Fibroblast of villous mesenchyme (primary cell): Measurements from ENCODE around the genes HSPA9, MZB1 and DNAJC18.

- CAGE, long polyA plus RNA, result no peak
Observed at GRCh38 chr5:138569435-138570108, 5.6 kb downstream of the HSPA9 start.

- CAGE, long polyA plus RNA, result start-site peak on the minus strand at chr5:138575336-138575424, 14,199 and 18,202 reads in 2 replicates
Observed at GRCh38 chr5:138574612-138575574, at the start of gene HSPA9. HSPA9 (minus strand) TSS chr5:138575401.

DNA sequence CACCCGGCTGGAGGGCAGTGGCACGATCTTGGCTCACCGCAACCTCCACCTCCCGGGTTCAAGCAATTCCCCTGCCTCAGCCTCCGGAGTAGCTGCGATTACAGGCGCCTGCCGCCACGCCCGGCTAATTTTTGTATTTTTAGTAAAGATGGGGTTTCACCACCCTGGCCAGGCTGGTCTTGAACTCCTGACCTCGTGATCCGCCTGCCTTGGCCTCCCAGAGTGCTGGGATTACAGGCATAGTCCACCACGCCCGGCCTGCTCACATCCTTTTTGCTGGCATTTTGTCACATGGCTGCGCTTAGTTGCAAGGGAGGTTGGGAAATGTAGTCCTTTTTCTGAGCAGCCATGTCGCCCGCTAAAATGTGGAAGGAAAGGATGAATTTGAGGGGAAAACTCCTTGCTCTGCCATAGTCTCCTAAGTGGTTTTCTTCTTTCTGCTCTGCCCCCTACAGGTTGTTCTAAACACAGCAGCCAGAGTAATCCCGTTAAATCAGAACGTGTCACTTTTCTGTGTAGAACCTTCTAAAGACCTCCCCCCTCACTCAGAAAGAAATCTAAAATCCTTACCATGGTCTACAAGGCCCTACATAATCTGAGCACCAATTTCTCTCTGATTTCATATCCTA, 57.8 kb upstream of the HSPA9 start:
- CAGE, long polyA plus RNA, result no peak

GRCh38 chr5:138871461-138871948, 3.6 kb downstream of the LRRTM2 start:
- CAGE, long polyA plus RNA, result no peak

GRCh38 chr5:139111338-139111874, 86.8 kb downstream of the SIL1 start:
- CAGE, long polyA plus RNA, result no peak

DNA sequence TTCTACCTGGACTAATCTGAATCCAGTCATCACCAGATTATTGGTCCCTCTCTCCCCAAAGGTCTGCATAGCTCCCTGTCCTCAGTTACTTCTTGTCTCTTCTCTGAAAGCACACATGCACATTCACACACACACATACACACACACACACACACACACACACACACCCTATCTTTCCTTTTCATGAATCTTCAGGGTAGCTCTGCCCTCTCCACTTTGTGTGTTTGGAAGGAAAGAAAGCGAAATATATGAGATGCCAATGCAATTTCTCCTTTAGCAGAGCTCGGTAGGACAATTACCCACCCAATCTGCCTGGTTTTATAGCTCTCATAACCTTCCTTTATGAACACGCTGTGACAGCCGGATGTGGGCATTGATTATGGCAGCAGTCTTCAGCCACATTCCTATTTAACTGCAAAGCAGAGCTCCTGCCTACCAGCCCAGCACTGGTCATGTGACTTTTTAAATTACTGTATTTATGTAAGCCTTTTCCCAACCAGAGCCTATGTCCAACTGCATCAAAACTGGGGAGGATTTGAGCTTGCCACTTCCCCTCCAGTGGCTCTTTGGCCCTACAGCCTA, 21.0 kb upstream of the MATR3 start:
- CAGE, long polyA plus RNA, result no peak

- CAGE, long polyA plus RNA, result no peak
Observed at GRCh38 chr5:139321670-139322094, 20.0 kb upstream of the PAIP2 start.

DNA sequence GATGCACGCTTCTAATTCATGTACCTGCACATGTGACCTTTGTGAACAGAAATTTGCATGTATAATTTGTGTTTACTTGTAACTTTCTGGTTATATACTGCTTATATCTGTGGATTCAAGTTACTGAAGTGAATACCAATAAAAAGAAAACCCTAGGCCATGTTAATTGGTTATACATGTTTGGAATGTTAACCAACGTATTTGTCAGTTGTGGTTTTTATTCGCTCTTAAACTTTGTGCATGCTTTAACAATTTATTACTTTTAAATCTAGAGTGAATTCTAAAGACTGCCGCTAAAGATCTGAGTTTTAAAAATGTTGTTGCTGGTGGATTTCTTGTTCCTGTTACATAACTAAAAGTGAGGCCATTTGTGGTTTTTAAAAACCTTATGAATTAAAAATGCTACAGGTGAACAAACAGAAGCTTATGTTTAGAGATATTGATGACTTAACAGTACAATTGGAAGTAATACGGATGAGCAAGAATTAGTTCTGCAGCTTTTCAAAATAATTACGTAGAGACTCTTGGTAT, 11.3 kb upstream of the PAIP2 start:
- CAGE, long polyA plus RNA, result no peak

DNA sequence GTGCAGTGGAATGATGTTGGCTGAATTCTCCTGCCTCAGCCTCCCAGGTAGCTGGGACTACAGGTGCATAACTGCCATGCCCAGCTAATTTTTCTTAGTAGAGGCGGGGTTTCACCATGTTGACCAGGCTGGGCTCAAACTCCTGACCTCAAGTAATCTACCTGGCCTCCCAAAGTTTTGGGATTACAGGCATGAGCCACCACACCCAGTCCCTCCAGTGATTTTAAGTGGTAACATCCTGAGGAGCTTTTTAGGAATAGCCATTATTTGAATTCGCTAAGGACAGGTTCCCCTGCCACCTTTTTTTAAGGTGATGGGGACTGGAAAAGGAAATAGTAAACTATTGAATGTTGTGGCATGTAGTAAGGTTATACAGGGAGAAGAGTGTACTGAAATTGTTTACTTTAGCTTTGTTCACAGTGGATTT, 9.7 kb upstream of the PAIP2 start:
- CAGE, long polyA plus RNA, result no peak

GRCh38 chr5:139363802-139364328, 19.2 kb downstream of the SLC23A1 start:
- CAGE, long polyA plus RNA, result no peak

DNA sequence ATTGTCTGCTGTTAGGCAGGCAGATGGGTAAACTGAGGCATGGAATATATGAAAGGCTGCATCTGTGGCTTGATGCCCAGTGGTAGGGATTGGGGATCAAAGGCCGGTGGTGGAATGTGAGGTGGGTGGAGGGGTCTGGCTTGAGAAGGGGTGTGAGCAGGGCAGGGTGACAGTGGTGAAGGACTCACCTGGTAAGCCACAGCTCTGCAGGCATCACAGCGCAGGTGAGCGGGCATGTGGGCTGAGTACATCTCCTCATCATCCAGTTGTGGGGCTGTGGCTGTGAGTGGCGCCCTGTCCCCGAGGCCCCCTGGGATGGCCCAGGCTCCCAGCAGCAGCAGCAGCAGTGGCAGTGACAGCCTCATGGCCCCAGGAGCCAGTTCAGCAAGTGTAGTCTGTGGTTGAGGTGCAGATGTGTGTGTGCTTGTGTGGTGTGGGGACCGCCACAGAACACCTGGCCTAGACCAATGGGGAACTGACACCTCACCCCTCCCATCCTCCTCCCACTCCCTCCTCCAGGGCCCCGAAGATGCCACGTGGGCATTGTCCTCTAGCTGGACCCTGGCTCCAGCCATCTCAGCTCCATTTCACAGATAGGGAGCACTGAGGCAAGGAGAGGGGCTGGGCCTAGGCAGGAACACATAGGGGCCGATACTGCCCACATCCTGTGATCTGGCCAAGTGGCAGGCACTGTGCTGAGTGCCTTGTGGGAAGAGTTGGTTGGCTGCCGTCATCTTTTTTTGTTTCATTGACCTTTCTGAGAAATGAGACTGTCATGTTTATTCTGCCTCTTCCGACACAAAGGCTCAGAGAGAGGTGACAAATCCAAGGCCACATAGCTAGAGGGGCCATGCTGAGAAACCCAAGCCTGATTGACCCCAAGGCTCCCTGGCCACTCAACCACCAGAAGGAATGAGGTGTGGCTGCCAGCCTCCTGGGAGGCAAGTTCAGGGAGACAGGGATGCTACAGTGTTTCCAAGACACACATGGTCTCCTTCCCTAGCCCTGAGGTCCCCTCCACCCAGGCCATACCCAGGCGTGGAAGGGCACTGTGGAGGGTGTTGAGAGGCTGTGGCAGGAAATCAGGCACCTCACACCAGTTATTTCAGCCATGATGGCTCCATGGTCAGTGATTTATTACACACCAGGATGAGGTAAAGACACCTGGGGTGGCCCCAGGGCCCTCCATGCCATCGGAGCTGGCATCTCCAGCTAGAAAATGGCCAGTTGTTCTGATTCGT, at the start of gene MZB1:
Gene MZB1 (minus strand): TSS at position 422 of the 1,241 bp plus-strand sequence.
- CAGE, long polyA plus RNA, result no peak

GRCh38 chr5:139438607-139439905, at the start of gene DNAJC18:
DNAJC18 (minus strand) TSS chr5:139439525.
- CAGE, long polyA plus RNA, result no peak

- CAGE, long polyA plus RNA, result no peak
Observed at GRCh38 chr5:139502769-139503493, 20.4 kb upstream of the STING1 start.

DNA sequence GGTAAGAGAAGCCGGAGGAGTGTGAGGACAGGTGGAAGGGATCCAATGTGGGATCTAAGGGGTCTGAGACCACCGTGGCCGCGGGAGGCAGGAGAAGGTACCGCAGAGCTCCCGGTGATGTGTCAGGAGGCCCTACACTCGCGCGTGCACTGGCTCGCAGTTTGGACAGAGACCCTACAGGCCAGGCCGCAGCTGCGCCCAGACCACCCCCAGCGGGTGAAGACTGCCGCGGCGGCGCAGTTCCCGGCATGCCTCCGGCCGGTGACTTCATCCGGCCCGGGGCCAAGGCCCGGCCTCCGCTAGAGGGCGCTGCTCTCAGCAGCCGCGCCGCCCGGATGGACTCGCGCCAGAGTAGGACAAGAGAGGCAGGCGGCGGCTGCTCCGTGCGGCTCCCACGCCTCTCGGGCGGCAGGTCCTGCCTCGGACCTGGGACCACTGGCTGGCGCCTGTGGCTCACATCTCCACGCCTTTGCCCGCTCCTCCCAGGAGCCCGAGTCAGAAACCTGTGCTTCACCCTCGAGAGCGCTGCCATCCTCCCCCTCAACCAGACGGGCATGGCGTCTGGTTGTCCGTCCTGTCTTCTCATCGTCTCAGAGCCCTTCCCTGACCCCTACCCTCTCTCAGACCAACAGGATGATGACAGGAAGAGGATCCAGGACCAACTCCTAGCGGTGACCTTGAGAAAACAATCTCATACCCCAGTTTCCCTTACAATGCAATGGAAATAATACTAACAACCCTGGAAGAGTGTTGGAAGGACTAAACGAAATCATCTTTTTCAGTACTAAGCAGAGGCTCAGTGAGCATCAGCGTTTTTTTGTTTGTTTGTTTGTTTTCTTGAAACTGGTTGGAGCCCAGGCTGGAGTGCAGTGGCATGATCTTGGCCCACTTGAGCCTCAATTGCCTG, 35.5 kb upstream of the STING1 start:
- CAGE, long polyA plus RNA, result no peak

DNA sequence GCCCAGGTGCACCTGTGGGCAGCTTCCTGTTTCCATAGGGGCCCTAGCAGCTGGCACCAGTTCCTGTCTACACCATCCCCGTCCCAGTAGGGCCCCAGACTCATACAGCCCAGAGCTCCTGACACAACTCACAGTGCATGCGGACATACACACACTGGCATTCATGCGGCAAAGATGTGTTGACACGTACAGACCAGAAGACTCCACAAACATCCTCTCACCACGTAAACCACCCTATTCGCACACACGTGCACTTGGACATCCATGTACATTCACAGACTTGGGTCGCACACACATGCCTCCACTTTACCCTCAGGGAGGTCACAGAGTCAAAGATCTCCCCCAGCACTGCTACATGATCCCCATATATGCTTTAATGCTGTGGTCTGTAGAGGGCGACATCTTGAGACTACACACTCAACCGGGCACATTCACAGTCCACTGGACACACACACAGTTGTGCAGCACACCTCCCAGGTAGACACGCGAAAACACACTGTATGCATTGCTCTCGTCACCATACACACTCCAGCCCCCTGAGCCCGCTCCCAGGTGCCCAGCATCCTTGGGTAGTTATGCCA, 22.4 kb downstream of the CXXC5 start:
- CAGE, long polyA plus RNA, result no peak

DNA sequence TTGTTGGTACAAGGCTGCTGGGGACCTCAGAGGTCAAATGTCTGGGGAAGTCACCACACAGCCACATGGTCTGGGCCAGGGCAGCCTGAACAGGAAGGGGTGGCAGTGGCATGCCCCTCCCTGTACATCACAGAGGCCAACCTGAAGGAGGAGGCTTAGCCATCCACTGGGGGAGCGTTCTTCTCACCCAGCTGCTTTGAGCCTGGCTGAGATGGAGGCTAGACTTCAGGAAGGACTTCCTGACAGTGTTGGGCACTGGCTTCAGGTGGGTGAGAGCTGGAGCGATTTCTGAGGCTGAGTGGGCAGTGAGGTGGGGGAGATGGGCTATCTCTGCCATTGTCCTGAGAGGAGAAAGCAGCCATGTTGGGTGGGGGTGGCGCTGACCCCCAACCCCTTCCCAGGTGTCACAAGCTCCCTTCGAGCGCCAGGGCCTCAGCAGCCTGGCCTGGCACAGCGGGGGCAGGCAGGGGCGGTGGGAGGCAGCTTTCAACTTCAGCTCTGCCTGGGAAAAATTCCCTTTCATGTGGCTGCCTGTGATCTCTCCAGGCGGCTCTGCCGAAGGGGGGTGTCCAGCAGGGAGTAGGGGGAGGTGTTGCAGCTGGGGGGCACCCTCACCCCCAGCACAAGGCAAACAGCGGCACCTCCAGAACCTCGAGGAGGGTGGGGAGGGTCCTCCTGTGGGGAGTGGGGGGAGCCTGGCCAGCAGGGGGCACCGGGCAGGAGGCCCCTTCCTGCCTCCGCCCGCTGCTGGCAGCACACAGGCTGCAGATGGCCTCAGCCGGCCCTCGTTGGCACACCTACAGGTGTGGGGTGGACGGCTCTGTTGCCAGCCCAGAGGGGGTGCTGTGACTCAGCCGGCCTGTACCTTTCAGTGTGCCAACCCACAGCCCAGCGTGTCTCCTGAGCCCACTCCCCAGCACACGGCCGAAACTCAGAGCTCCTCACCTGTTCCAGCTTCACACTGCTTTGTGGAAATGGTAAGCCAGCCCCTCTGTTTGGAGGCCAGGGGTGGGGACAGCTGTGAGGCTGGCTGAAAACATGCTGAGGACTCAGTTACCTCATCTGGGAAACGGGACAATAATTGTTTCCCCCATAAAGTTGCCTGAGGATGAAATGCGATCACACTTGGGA, 36.7 kb downstream of the CXXC5 start:
- CAGE, long polyA plus RNA, result no peak

DNA sequence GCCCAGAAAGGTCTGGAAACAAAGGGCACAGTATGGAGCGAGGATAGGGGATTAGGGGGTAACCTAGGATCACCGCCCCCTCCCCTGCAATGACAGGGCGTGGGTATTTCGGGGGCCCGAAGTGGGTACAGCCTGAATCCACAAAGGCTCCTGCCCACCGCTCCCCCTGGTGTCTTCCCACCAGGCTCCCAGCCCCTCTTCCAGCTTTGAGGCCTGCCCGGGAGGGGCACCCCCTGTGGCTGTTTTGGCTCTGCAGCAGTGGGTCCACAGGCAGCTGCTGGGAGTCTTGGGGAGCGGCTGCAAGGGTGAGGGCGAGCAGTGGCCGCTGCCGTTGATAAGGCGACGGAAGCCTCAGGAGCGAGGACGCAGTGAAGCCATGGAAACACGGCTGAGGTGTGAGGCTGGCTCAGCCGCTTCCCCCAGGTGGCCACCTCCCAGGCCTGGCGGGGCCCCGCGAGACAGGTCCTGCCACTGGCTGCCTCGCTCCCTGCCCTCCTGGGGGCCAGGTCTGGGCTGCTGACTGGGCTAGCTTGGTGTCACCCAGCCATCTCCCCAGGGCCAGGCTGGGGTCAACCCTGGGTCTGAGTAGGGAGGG, 41.4 kb downstream of the CXXC5 start:
- CAGE, long polyA plus RNA, result no peak

DNA sequence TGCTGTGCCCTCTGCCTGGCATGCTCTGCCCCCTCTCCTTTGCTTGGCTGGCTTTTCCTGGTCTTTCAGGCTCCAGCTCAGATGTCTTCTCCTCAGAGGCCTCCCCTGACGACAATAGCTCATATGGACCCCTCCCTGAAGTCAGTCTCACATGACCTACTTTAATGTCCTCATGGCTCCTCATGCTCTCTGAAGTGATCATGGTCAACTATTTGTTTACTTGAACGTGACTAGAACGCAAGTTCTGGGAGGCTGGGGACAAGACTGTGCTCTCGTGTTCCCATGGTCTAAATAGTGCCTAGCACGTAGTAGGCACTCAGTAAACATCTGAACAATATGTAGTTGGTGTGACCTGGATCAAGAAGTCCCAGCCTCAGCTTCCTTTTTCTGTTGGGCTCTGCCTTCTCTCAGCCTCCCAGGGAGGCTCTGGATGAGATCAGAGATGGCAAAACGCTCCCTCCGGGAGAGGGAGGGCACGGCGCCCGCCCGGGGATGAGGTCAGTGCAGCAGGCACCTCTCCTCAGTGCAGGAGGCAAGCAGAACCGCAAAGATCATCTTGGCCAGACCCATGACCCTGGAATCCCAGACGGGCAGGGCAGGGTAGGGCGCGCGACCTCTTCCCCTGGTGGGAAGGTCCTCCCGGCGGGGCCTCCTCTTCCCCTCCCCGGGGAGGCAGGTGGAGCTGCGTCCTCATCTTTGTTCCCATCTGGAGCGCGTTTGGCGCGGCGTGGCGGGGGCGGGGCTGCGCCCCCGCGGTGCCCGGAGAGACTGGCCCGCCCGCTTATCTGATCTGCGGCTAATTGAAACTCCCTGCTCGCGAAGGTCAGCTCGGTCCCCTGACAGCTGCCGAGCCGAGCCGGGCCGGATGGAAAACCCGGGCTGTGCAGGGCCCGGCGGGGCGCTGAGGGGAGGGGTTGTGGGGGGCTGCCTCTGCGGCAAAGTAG, 60.7 kb downstream of the CXXC5 start:
- CAGE, long polyA plus RNA, result no peak

- CAGE, long polyA plus RNA, result no peak
Observed at GRCh38 chr5:139745795-139746836, 49.5 kb upstream of the PSD2 start.

DNA sequence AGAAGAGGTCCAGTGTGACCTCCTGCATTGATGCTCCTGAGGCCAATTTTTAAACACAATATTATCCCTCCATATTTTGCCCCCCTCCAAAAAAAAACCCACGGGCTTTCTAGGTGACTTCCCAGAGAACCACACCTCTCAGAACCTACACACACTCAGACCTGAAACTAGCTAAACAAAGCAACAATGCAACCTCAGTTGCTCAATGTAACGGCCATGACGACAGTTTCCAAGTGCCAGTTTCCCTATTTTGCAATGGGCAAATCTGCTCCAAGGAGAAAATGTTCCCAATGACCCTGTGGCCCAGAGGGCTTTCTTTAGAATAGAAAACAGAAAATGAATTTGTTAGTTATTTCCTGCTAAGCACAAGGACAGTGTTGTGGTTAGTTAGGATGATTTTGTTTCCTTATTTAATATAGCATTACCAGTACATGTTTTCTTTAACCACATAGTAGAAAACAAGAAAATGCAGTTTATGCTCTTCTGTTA, 3.4 kb downstream of the NRG2 start:
- CAGE, long polyA plus RNA, result no peak